Vagina (tissue), 1 donor: ENCODE measurements around a stretch of chr15.

DNA sequence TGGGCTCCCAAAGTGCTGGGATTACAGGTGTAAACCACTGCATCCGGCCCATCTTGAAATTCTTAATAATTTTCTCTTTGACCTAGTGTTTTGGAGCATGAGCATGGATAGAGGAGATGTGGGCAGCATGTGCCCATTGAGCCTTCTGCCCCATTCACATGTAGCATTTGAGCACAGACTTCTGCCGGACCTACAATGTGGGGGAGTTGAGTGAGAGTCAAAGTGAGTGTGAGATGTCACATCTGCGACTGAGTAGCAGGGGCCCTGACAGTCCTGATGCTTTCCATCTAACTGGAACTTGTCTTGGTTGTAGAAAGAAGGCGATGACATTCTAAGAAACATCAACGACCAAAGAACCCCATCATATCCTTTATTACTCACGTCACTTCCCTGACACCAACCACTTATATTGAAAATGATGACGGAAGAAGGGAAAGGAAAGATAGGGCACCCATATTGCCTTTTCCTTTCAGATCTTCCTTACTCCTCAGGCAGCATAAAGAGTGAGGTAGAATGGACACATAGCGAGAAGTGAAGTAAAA is 30.5 kb downstream of the SMAD3 start:
- PRO-cap, result no peak
- RAMPAGE, long total RNA, result no peak

DNA sequence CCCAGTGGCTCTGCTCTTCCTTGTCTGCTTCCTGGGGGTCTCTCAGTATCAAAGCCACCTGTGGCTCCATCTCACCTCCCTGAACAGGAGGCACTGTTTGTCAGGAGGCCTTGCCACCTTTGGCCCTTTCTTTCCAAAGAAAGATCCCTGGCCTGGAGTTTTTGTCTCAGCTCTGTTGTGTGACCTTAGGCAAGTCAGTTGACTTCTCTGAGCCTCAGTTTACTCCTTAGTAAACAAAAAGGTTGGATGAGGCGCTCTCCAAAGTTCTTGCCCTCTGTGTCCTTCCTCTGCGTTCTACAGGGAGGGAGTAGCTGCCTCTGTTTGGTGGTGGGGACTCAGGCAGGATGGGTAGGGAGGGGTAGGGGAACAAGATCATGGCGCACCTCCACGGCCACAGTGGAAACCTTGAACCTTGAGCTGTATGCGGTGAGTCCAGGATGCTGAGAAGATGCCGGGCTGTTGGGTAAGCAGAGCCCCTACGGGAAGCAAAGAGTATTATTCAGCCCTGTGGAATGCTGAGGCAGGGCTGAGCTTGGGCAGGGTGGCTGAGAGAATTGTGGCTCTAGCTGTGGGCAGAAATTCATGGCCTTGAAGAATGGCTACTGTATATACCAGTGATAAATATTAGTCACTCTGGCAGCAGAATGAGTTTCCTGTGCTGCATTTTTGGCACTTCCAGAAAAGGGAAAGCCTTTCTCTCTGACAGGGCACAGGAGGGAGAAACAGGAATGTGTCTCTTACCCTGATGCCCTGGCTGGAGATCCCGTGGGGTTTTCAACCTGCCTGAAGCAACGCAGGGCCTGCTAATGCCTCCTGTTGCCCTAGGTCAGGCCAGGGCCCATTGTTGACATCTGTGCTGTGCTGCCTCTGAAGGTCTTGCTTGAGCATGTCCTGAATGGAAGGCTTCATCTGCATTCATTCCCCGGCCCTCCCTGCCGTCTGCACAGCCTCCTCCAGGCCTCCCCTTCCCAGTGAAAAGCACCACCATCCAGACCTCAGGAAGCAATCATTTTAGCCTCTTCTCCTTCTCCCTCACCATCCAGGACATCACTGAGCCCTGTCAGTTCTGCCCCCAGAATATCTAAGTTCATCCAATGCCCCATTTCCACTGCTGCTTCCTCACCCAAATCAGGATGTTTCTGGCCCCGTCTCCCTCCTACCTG is 40.0 kb downstream of the SMAD3 start:
- PRO-cap, result no peak
- RAMPAGE, long total RNA, result no peak

GRCh38 chr15:67109069-67110073 is 44.0 kb downstream of the SMAD3 start:
- PRO-cap, result unidirectional peak, plus-strand start at chr15:67109809
- RAMPAGE, long total RNA, result no peak

GRCh38 chr15:67146884-67147383 is 81.5 kb downstream of the SMAD3 start:
- PRO-cap, result bidirectional peak, plus-strand start at chr15:67147154, minus-strand start at chr15:67147016
- RAMPAGE, long total RNA, result no peak

DNA sequence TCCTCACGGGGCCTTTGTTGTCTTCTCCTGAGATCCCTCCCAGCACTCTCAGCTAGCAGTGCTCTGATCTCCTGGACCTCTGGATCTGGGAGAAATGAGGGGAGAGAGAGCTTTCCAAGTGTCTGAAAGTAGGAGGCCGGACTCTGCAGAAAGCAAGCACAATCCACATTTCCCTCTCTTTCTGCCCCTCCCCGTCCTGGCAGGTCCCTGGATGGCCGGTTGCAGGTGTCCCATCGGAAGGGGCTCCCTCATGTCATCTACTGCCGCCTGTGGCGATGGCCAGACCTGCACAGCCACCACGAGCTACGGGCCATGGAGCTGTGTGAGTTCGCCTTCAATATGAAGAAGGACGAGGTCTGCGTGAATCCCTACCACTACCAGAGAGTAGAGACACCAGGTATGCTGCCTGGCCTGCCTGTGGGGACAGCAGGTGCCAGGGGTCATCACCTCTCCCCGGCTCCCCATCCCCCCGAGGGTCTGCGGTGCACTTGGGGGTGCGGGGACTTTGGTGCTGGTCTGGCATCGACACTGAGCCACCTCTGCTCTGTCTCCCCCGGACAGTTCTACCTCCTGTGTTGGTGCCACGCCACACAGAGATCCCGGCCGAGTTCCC is 89.7 kb downstream of the AAGAB start:
- PRO-cap, result no peak
- RAMPAGE, long total RNA, result no peak

GRCh38 chr15:67176642-67176993 is 77.8 kb downstream of the AAGAB start:
- PRO-cap, result no peak
- RAMPAGE, long total RNA, result start-site peak on the plus strand at chr15:67176599-67176978, 57 reads

DNA sequence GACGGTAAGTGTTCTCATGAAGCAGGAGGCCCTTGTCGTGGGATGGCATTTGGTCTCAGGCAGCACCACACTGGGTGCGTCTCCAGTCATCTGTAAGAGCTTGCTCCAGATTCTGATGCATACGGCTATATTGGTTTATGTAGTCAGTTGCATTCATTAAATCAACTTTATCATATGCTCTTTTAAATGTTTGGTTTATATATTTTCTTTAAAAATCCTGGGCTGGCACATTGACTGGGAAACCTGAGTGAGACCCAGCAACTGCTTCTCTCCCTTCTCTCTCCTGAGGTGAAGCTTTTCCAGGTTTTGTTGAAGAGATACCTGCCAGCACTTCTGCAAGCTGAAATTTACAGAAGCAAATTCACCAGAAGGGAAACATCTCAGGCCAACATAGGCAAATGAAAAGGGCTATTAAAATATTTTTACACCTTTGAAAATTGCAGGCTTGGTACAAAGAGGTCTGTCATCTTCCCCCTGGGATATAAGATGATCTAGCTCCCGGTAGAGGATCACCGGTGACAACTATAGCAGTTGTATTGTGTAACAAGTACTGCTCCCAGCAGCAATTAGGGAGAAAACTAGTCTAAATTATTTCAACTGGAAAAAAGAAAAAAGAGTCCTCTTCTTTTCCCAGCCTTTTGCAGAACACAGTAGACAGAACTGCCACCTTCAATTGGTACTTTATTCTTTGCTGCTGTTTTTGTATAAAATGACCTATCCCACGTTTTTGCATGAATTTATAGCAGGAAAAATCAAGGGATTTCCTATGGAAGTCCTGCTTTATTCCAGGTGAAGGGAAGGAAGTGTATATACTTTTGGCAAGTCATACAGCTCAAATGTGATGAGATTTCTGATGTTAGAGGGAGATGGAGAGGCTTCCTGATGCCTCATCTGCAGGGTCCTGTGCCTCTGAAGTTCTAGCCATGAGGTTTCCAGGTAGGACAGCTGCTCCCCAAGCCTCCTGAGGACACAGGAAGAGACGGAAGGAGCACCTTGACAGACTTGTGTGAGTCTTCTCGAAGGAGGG is 62.8 kb downstream of the AAGAB start:
- PRO-cap, result no peak
- RAMPAGE, long total RNA, result no peak

- PRO-cap, result no peak
- RAMPAGE, long total RNA, result no peak
Observed at GRCh38 chr15:67680475-67681102, 138.1 kb downstream of the MAP2K5 start.

DNA sequence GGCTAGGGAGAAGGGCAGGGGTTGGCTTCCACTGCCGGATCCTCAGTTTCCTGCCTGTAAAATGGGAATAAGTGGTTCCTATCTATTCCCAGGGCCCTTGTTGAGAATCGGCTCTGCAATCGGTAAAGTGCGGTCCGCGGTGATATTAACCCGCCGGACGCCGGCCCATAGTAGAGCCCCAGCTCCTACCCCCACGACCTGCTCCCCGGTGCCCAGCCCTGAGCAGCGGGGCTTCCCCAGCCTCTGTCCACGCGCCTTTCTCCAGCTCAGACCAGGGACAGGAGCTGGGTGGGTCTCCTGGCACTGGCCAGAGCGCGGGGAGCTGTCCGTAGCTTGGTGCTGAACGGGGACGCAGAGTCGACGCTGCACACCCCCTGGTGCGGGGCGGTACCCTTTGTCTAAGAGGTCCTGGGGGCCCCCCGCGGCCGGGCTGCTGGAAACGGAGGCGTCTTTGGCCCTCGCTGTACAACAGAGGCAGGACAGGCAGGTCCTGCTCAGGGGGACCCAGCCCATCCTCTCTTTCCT is 4.5 kb upstream of the SKOR1 start:
- PRO-cap, result no peak
- RAMPAGE, long total RNA, result no peak

DNA sequence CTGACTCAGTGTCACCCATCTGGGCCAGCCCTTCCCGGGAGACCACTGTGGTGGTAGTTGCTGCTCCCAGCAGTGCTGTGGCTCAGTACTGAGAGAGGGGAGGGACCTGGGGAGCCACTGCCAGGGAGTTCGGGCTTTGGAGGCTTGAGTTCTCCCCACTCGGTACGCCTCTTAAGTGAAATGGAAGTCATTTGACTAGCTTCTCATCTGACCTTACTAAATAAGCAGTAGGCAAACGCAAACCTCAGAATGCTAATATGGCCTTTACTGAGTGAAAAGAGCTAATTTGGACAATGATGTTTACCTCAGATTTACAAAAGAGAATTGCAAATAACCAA is 16.1 kb downstream of the SKOR1 start:
- PRO-cap, result no peak
- RAMPAGE, long total RNA, result no peak

DNA sequence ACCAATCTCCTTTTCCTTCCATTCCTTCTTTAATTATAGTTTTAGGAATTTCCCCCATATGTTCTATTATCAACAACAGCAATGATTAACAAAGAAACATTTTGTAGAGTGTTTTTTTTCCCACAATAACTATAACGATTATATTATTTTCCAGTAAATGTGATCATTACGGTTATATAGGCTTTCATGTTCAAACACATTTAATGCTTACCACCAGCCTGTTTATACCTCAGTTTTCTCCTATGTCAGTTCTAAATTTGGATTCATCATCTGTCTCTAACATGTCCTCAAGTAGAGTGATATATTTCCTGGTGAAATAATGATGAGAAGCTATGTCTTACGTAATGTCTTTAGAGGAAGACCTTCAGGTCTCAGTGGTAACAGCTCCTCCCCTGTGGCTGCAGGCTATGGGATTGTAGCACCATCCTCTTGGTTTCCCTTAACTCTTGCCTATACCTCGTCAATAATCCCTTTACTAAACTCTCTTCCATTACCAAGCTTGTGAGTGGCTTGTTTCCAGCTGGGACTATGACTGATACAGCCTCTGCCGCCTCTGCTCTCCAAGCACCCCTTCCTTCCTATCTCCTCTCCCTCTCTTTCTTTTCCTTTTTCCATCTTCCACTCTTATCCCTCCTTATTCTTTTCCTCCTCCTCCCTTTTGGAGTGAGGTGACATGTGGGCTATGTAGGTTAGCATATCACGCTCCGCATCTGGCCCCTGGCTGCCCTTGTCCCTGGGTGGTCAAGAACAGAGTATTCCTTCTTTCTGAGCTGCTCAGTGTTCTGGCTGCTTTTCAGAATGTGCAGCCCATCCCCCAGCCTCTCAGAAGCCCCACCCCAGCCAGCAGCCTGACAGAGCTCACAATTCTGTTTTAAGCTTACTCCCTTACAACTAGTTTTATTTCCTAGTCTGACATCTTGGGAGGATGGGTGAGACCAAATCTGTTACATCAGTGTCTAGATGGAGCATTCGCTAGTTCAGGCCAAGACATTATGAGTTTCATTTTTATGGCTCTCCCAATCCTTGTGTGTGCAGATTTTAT is 89.3 kb downstream of the SKOR1 start:
- PRO-cap, result bidirectional peak, plus-strand start at position 896 of the sequence, minus-strand start at position 784 of the sequence
- RAMPAGE, long total RNA, result no peak

DNA sequence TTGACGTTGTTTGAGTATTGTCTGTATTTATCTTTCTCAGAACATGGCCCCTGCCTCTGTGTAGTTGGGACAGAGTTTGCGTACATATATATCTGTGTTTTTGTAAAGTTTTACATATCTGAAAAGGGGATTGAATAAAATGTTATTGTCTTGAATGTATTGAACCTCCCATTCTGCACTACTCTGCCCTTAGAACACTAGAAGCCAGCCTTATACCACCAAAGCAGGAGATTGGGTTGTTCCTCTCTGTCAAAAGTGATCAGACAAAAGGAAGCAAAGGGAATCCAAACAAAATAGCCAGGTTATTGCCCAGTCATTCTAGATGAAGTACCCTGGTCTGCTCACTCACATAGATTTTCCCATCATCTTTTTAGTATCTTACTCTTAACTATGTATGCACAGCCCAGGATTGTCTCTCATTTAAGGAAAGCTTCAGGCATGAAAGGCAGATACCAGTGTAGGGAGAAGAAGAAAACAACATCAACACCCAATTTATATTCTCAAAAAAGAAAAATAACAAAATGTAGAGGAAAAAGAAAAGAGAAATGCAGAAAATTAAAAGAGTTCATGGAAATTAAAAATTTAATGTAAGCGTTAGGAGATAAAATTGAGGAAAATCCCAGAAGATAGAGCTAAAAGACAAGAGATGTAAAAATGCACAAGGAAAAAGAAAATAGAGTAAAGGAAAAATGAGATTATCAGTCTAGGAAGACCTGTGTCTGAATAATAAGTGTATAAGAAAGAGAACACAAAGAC is 27.1 kb downstream of the PIAS1 start:
- PRO-cap, result no peak
- RAMPAGE, long total RNA, result start-site peak on the plus strand centred at position 467 of the sequence, 451 bp wide, 7 reads

DNA sequence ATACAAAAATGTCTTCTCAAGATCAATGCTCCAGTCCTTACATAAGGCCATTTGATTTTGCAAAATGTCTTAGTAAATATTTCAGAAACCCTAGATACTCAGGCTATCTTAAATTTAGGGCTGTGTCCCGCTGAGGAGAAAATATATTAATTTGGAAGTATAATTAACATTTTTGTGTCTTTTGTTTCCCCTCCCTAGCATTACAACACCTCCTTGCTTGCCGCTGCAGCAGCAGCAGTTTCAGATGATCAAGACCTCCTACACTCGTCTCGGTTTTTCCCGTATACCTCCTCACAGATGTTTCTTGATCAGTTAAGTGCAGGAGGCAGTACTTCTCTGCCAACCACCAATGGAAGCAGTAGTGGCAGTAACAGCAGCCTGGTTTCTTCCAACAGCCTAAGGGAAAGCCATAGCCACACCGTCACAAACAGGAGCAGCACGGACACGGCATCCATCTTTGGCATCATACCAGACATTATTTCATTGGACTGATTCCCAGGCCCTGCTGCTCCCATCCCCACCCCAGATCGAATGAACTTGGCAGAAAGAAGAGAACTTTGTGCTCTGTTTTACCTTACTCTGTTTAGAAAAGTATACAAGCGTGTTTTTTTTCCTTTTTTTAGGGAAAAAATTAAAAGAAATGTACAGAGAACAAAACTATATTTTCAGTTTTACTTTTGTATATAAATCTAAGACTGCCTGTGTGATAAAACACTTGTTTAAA is 17.6 kb downstream of the CALML4 start:
- PRO-cap, result no peak
- RAMPAGE, long total RNA, result no peak

GRCh38 chr15:68271744-68272706 is 5.5 kb upstream of the FEM1B start:
- PRO-cap, result no peak
- RAMPAGE, long total RNA, result no peak

- PRO-cap, result no peak
- RAMPAGE, long total RNA, result no peak
Observed at GRCh38 chr15:68276738-68277030, 861 bp upstream of the FEM1B start.

- PRO-cap, result no peak
- RAMPAGE, long total RNA, result no peak
Observed at GRCh38 chr15:68543136-68543514, 35.7 kb upstream of the CORO2B start.

DNA sequence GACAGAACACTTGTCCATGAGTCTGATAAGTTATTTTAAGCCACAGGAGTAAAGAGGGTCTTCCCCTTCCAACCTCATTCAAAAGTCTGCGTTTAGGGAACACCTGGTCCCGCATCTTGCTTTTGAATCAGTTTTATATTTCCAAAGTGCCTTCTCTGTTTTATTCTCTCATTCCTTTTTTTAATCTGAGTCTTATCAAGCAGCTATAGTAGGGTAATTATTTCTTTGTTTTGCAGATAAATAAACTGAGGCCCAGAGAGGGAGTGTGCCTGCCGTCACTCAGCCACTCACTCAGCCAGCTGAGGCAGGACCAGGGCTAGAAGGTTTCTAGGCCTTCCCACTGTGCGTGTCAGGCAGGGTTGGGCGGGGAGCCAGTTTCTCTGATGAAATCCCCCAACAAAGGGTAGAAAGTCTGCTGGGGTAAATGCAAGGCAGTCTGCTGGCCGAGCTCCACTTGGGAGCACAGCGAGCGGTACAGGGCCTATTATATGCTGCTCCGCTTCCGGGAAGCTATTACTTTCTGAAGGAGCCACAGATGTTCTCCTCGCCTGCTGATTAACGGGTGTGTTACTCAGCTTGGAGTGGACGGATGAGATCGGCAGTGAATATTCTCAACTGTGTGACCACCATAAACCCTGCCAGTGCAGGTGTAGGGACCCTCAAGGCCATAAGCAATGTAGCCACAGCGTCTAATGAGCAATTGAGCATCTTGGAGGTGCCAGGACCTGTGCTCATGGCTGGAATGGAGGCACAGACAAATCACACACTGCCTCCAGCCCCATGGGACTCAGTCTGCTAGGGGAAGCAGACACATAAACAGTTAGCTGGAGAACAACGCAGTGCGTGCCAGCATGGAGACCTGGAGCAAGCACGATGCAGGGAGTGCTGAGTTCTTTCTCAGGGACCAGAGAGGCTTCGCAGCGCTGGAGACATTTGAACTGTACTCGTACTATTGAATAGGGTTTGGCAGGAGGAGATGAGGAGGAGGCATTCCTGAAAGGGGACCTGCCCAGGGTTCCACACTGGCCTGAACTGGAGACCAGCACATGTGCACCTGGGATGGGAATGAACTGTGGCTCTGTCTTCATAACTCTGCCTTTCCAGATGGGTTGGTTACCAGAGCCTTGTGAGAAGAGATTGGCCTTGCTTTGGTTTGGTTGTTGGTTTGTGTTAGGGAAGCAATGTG is 42.1 kb downstream of the CORO2B start:
- PRO-cap, result bidirectional peak, plus-strand start at position 434 of the sequence, minus-strand start at position 293 of the sequence
- RAMPAGE, long total RNA, result no peak

- PRO-cap, result no peak
- RAMPAGE, long total RNA, result start-site peak on the minus strand at chr15:68802395-68802717, 18 reads
Observed at GRCh38 chr15:68802311-68802759, 18.4 kb downstream of the ANP32A start.

- PRO-cap, result no peak
- RAMPAGE, long total RNA, result no peak
Observed at GRCh38 chr15:68807963-68808585, 12.6 kb downstream of the ANP32A start.

GRCh38 chr15:68815482-68816342 is 5.0 kb downstream of the ANP32A start:
- PRO-cap, result no peak
- RAMPAGE, long total RNA, result no peak